Pericardium fibroblast (primary cell): ENCODE measurements around the gene HIPK2.

DNA sequence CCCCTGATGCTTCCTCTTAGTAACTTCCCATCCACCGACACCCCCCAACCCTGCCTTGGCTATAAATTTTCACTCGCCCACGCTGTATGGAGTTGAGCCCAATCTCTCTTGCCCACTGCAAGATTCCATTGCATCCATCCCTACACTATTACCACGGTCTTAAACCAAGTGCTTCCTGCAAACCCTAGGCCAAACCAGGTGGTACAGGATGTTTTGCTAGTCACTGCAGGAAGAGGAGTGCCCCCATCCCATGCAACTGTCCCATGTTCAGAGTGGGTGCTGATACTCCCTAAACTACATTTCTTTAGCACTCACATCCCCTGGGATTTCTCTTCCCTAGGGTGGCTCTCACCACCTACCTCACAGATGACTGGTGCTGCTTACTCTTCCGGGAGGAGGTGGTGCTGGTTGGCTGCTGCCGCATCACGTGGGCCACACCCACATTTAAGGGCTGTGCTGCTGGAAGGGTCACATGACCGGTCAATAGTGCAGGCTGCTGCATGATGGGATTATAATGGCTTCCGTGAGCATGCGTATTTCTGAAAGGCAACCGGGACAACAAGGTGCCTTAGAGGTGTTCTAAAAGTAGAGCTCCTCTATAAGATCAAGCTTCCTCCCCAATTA, 76.7 kb downstream of the CLEC2L start:
- RAMPAGE, long total RNA, result no peak

DNA sequence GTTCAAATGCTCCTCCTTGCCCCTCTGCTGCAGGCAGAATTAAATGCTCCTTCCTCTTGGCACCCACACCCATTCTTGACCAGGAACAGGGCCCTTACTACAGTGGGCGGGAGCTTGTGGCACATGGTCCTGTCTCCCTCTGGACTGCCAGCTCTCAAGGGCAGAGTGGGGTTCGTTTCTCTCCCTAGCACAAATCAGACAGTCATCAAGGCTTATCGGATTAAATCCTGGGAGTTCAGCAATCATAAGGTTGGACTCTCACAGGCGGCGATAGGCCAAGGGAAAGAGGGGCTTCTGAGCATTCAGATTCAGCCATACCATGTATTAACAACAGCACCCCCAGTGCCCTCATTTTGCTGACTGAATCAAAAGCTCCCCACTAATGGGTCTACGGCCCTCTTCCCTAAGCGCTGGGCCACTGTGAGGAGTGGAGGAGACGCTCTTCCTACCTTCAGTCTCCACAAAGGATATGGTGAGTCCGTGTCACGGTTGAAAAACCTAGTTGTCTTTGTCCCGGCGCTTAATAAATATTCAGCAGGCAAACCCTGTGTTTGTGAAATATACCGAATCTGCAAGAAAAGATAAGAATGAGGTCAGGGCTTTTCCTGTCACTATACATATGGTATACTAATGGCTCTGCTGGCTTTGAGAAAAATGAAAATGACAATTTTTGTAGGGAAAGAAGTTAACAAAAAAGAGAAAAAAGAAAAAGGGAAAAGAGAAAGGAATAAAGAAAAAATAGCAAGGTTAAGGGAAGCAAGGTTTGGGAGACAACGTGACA, 107.4 kb downstream of the CLEC2L start:
- RAMPAGE, long total RNA, result no peak

DNA sequence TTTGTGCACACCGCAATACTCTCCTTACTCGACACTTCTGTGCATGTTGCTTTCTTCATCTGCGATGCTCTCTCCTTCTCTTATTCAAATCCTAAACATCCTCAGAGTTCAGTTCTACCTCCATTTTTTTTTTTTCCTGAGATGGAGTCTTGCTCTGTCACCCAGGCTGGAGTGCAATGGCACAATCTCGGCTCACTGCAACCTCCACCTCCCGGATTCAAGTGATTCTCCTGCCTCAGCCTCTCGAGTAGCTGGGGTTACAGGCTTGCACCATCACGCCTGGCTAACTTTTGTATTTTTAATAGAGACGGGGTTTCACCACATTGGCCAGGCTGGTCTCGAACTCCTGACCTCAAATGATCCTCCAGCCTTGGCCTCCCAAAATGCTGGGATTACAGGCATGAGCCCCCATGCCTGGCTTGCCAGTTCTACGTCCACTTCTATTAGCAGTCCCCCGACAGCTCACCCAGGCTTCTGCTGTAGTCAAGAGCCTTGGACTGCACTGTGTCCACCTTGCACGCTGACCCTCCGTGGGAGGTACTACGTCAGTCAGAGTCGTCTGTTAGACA, 121.0 kb downstream of the HIPK2 start:
- RAMPAGE, long total RNA, result no peak

DNA sequence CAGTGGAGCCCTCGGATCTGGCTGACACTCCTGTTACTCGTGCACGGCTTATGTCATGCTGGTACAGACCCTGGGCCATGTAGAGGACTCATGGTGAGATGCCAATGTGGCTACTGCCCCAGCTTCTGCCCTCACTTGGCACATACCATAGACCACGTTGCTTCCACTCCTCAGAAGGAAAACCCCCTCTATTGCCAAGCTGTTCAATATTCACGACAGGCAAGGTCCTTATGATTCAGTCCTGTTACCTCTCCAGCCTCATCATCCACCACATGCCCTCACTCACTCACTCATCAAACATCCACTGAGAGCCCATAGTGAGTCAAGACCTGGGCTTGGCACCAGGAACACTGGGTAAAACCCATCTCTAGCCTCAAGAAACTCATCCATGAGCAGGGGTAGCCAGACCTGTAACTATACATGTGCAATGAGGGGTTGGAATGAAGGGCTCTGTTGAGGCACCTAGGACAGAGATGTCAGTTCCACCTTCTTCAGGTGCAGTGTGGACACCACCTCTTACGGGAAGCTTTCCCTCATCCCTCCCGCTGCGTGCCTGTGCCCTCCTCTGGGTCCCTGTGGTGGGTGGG, 95.7 kb downstream of the HIPK2 start:
- RAMPAGE, long total RNA, result no peak

DNA sequence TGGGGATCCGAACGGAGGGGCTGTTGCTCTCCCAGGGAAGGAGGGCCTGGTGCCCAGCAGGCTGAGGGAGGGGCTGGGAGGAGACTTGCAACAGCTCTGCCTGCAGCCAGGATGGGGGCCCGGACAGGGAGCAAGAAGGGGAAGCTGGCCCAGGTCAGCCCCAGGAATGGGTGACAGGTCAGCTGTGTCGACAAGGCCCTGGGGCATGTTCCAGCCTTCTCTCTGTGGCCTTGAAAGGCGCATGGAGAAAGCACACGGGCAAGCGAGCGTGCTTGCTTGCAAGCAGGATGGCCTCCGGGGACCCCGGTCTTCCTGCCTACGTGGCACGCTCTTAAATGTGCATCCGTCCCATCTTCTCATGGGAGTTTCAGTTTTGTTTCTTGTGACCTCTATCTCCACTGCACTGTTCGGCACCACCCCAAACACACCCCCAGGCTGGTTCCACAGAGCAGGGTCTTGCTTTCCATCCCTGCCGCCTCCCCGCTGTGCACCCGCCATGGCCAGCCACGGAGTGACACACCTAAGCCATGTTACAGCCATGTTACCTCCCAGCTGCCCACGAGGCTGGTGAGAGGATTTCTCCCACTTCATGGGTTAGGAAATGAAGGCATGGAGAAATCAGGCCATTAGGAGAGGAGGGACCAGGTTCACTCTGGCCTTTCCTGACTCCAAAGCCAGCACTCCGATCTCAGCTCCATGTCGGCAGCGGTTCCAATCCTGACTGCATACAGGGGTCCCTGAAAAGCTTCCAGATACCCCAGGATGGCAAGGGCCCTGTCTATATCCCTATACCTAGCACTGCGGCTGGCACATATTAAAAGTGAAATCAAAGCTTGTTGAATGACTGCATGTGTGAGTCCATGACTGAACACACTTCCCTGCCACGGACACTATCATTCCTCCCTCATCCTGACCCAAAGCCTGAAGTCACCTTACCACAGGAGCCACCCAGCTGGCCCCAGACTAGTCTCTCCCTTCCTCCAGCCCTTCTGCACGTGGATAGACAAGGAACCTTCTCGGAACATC, 63.1 kb downstream of the HIPK2 start:
- RAMPAGE, long total RNA, result no peak

GRCh38 chr7:139719922-139721235, 57.4 kb downstream of the HIPK2 start:
- RAMPAGE, long total RNA, result no peak

DNA sequence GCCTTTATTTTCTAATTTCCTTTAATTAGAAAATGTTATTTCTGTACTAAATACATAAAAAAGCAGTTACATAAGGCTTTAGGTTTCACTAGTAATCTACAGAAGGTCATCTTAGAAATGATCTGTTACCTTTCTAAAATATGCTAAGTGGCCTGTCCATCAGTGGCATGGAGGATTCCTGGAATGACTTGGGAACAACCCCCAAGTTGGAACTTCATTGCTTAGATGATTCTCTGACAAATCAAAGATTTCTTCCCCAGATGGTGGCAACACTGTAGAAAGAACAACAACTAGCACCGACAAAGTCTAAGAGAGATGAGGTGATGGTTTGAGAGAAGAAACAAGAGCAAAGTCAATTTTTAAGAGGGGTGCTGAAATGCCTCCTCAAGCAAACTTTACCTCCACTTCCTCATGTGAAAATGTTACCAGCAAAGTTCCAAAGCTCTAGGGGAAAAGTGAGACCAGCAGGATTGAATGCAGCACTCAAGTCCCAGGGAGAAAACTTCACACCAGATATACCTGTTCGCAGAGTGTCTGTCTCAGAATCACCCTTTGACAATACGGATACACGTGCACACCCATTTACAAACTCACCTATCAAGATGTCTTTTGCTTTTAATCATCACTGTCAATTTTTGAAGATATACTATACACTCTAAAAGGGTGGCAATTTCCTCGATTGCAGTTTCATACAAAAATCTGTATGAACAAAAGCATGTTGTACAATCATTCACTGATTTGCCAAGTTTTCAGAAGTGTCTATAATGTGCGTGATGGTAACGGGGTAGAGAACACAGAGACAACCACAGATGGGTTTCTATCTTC, 15.6 kb downstream of the HIPK2 start:
- RAMPAGE, long total RNA, result no peak

GRCh38 chr7:139777579-139778425, at the start of gene HIPK2:
Gene HIPK2, minus strand, starts transcription at chr7:139777998.
- RAMPAGE, long total RNA, result start-site peak on the plus strand at chr7:139778234-139778294, 147 and 127 reads in 2 replicates

DNA sequence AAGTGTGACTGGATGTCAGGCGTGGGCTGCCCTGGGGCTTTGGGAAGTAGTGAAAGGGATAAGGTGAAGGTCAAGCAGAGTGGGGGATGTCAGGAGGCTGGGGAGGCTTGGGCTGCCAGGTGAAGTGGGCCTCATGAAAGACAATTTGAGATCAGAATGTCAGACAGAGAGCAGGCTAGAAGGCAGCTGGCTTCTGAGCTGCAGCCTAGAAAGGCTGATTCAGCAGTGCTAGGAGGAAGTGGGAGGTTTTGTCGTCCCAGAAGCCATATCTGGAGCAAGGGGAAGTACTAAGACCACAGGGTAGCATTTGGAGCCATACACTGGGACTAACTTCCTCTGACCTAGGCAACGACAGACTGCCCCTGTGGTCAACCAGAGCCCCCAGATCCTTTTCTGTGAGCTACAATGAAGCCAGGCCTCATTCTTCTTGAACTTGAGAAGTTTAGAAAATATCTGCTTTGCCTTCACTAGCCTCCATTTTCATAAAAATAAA, 26.4 kb downstream of the TBXAS1 start:
- RAMPAGE, long total RNA, result no peak

DNA sequence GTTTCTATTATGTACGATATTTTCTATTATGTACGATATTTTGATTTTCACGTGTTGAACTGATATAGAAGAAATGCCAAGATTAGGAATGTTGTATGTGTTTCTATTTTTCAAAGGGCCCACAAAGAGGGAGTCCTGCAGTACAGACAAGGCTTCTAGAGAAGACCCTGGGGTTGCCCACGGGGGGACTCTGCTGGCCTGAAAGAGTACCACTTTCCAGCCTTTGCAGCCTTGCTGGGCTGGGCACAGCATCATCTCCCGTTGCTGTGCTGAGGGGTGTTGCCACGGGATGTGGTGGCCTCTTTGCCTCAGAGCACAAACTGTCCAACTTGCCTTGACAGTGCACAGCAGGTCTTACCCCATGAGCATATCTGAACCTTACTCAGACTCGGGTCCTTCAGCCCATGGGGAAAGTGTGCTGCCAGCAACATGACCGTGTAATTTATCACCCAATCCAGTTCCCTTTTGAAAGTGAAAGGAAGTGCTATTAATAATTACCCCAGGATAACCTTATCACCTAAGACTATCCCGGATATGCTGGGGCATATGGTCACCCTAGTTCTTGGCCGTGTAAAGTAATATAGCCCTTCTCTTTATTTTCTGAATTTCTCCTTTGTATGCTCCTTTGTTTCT, 46.7 kb downstream of the TBXAS1 start:
- RAMPAGE, long total RNA, result no peak

GRCh38 chr7:140090672-140091363, 28.1 kb upstream of the PARP12 start:
- RAMPAGE, long total RNA, result no peak

- RAMPAGE, long total RNA, result no peak
Observed at GRCh38 chr7:140230447-140230557, 53.5 kb upstream of the KDM7A start.

DNA sequence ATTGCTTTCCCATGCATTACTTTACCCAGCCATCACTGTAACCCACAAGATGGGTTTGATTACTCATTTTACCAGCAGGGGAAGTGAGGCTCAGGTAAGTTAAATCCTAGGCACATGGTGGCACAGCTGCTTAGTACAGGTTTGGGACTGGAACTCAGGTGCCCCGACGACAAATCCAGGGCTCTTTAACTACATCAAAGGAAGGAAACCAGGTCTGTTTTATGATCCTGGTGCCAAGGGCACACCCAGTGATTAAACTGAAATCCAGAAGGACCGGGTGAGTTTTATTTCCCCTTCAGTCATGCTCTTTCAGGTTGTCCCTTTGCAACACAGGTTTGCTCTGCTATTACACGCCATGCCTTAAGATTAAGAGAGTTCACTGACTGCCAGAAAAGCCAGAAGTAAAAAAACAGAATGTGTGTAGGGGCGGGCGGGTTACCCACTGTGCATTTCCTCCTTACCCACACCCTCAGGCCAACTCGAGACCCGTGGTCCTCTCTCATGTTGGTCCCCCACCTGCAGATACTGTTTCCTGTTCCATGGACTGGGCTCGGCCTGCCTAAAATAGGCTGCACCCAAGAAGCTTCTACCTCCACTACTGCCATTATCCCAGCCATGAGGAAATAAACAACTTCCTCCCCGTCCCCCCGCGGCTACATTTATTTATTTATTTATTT, 55.1 kb upstream of the KDM7A start:
- RAMPAGE, long total RNA, result no peak

DNA sequence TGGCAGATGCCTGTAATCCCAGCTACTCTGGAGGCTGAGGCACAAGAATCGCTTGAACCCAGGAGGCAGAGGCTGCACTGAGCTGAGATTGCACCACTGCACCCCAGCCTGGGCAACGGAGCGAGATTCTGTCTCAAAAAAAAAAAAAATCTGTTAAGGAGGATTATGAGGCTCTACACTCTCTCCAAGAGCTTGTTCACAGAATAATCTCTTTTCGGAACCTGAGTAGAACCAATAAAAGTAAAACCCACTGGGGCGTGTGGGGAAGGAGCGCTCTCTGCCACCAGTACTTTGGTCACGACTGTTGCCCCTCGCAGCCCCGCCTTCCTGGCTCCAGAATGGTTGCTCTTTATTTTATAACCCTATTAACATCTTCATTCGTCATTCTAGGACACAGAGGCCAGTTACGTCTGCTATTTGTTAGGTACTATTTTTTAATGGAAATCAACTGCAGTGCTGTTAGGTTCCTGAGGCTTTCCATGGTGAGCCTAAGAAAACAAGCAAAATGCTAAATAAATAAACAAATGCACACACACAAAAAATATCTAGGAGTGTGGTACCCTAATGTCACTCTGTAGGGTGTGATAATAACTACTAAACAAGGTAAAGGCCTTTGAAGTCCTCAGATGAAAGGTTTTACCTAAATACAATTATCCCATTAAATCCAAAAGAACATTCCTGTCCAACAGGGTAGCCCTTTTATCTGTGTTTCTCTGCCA, 71.2 kb downstream of the SLC37A3 start:
- RAMPAGE, long total RNA, result no peak

- RAMPAGE, long total RNA, result no peak
Observed at GRCh38 chr7:140540209-140540978, 61.1 kb upstream of the MKRN1 start.

- RAMPAGE, long total RNA, result no peak
Observed at GRCh38 chr7:140585430-140585868, 55.2 kb downstream of the DENND2A start.

GRCh38 chr7:140625993-140627205, 14.2 kb downstream of the DENND2A start:
- RAMPAGE, long total RNA, result no peak

DNA sequence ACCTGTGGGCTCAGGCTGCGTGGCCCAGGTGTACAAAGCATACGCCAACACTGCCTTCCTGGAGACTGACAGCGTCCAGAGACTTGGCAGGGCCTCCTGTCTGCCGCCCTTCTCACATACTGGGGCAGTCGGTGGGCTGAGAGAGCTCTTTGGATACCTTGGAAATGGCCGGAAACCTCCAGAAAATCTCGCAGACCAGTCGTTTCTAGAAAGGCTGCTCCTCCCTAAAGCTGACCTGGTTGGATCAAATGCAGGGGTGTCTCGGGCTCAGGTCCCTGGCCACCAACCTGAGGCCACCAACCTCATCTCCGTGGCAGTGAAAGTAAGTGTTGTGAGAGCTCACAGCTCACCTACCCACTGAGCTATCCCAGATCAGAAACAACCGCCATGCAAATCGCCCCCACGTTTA, 1.2 kb downstream of the ADCK2 start:
- RAMPAGE, long total RNA, result no peak

DNA sequence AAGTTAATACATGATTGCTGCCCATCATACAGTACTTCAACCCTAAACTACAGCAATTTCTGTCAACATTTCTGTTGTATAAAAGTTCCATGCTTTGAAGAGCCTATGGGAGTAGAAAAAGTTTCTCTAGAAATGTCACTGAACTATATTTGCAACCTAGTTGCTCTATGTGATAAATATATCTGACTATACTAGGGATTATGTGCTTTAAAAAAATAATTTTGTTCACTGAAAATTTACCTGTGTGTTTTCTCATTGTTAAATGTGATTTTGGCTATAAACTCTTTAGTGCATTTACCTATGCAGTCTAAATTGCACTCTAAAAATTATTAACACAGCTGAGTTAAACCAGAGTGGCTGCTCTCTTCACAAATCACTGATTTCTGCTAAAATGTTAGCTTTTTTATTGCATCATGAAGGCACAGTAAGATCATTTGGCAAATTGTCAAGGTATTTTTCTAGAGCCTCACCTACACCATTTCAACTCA, 25.5 kb downstream of the NDUFB2 start:
- RAMPAGE, long total RNA, result no peak

GRCh38 chr7:140824358-140824751, 100.4 kb downstream of the BRAF start:
- RAMPAGE, long total RNA, result no peak